Occipital lobe (tissue), 2 donors: ENCODE measurements around a stretch of chr16.

DNA sequence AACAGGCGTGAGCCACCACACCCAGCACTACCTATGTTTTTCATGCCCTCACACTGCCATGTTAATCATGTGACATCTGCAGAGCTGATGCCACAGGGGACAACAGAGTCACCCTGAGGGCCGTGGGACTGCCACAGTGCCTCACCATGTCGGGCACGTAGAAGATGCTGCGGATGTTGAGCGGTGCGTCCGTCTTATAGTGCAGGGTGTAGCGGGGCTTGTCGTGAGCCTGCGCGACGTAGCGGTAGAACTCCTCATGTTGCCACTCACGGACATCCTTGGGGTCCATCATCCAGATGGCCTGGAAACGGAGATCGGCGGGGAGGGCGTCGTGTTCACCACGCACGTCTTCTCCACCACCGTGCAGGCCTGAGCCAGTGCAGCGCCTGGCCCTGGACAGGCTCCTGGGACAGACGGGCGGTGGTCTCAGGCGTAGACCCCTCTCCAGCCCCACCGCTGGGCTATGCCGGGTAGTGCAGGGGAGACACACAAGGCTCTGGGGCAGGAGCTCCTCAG is 19.8 kb downstream of the DNASE1 start:
- RAMPAGE, long total RNA, result no peak

DNA sequence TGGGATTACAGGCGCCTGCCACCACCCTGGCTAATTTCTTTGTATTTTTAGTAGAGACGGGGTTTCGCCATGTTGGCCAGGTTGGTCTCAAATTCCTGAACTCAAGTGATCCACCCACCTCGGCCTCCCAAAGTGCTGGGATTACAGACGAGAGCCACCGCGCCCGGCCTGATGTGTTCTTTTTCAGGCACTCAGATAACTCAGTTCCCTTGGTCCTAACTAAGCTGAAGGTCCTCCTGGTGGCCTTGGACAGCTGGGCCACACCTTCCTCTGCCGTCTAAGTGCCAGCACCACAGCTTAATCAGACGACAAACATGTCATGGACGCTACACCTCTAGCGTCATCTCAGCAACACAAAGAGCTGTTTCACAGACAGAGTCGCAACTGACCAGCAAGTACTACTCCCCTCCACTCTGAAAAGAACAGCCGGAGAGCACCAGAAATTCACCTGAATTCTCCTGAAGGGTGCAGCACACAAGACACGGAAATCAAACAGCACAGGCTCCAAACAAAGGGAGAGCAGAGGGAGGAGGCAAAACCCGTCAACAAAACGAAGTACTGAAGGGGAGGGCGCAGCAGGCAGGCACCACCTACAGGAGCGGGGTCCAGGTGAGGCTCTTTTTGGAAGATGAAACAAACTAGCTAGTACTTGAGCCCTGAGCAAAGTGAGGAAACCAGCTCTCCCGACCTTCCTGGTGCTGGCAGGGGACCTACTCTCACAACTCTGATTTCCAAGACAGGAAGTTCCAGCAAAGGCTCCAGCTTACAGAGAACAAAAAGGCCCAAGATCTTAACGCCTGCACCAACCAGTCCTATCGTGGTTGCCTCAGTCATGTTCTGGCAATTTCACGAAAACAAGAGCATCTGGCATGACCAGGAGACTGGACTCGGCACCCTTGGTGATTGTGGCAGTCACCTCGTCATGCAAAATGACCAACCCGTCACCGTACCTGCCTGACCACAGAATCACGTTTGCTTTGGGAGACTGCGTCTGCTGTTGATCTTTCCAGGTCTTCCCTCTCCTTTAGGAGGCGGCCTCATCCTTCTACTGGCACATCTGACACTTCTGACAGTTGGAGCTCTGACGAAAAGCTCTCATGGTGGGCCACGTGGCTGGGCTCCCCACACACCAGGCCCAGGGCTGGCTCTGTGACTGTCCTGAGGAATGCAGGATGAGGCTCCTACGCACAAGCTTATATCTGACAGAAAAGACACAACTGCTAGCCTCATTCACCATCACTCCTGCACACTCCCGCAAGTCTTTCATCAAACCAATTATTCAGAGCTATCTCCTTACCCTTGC is 4.1 kb downstream of the TRAP1 start:
- RAMPAGE, long total RNA, result no peak

- RAMPAGE, long total RNA, result no peak
Measured at GRCh38 chr16:3722986-3723293, 5.6 kb upstream of the TRAP1 start.

DNA sequence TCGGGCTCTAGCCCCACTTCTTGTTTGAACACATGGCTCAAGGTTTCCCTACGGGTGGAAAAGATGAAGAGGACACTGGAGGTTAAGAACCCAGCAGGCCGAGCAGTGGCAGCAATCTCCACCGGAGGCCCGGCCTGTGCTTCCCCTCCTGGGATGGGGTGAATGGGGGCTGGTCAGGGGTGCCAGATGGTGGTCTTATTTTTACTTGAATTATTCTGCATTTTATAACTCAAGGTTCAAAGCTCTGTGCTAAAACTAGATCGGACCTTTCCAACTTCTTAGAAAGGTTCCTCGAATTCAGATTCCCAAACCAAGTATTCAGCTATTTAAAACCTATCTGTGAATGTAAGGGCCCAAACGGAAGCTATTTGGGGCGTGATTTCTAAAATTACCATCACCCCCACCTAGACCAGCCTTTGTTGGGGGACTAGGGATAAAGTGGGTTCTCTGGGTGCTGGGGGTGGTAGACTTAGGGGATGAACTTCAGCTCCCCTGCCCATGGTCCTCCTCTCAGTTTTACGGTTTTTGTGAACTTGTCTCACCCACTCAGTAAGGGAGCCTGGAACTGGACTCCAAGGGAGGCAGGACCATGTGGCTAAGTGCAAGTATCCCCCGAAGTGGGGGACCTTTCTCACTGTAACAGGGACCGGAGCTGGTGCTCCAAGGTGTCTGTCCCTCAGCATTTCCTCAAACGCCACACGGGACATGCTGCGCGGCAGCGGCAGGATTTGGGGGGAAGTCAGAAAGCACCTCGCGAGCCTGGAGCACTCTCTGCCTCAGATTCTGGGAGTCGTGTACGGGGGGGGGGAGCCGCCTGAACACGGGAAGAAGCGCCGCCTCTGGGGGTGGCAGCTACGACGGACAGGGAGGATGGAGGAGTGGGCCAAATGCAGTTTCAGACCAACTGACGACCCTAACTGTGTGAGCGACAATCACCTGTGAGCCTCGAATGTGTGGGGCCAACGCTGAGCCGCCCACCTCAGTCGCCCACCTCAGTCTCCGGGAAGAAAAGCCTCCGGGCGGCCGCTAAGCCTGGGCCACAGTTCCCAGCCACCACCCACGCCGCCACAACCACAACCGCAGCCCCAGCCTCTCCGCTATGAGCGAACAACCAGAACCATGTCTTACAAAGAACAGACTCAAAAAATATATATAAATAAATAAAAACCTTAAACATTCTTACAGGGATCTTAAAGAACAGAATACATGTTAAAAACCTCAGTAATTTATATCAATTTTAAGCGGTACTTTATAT is 8.5 kb upstream of the TRAP1 start:
- RAMPAGE, long total RNA, result no peak

- RAMPAGE, long total RNA, result no peak
Measured at GRCh38 chr16:3793112-3793785, 75.9 kb upstream of the TRAP1 start.

DNA sequence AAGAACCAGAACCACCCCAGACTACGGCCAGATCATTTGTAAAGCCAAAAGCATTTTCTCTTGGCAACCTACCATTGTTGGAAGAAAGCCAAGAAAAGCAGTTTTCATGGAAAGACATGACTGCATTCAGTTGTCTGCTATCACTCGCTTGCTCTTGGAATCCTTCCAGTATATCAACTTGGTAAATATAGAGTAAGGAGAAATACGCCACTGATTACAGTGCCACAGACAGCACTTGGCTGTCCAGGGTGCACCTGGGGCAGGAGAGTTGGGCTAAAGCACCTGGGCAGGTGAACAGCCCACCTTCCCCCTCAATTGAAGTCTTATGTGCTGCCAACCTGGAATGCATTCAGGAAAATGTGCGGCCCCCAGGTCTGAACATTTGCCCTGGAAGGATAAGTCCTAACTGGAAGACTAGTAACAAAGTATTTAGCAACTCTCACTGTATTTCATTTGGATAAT is 60.4 kb downstream of the CREBBP start:
- RAMPAGE, long total RNA, result no peak

GRCh38 chr16:3857315-3857893 is 23.1 kb downstream of the CREBBP start:
- RAMPAGE, long total RNA, result no peak

- RAMPAGE, long total RNA, result no peak
Measured at GRCh38 chr16:3864152-3864351, 16.5 kb downstream of the CREBBP start.

- RAMPAGE, long total RNA, result no peak
Measured at GRCh38 chr16:3959243-3959684, 78.8 kb upstream of the CREBBP start.

- RAMPAGE, long total RNA, result no peak
Measured at GRCh38 chr16:3992482-3992763, 111.9 kb upstream of the CREBBP start.

DNA sequence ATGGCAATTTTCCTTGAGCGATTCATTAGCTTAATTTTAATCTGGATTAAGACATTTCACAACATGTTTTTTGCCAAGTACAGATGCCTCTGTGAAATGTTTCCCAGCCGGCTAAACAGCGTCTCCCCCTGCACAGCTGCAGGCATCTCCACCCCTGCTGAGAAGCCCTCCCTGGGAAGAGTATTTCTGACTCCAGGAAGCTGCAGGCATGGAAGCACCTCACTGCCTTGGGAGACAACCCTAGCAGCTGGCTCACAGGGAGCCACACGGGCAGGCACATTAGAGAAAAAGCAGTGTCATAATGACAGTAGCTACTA is 117.3 kb downstream of the ADCY9 start:
- RAMPAGE, long total RNA, result no peak

- RAMPAGE, long total RNA, result no peak
Measured at GRCh38 chr16:4018432-4018797, 97.8 kb downstream of the ADCY9 start.

GRCh38 chr16:4019310-4019932 is 96.8 kb downstream of the ADCY9 start:
- RAMPAGE, long total RNA, result no peak

DNA sequence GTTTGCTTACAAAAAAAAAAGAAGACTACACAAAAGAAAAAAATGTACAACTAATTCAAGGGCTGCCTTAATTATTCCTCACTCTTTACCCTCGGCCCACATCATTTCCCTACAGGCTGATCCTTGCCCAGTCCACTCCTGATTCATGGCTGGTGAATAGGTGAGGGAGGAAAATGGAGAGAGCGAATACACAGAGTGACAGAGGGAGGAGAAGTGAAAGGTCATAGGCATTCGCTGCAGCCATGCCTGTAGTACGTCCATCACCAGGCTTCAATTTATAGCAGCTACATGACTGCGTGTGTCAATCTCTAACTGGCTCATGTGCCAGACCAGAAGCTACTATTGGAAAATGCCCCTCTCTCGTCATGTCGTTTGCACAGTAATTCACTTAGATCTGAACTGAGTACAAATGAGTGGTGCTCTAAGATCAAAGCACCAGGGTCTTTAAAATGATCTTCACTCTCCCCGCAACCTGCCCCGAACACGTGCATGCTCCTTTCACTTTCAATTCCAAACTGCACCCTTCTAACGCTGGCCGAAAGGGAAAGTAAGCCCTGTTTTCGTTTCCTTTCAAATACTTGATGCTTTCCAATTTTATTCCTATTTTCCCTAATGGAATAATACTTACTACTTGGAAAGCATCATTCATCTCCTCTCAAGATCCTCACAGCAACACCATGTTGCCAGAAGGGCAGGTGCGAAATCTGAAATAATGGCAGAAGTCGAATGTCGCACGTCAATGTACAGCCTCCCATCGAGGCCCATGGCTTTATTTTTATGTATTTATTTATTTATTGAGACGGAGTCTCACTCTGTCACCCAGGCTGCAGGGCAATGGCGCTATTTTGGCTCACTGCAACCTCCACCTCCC is 51.2 kb downstream of the ADCY9 start:
- RAMPAGE, long total RNA, result no peak

- RAMPAGE, long total RNA, result no peak
Measured at GRCh38 chr16:4115172-4116051, 830 bp downstream of the ADCY9 start.

DNA sequence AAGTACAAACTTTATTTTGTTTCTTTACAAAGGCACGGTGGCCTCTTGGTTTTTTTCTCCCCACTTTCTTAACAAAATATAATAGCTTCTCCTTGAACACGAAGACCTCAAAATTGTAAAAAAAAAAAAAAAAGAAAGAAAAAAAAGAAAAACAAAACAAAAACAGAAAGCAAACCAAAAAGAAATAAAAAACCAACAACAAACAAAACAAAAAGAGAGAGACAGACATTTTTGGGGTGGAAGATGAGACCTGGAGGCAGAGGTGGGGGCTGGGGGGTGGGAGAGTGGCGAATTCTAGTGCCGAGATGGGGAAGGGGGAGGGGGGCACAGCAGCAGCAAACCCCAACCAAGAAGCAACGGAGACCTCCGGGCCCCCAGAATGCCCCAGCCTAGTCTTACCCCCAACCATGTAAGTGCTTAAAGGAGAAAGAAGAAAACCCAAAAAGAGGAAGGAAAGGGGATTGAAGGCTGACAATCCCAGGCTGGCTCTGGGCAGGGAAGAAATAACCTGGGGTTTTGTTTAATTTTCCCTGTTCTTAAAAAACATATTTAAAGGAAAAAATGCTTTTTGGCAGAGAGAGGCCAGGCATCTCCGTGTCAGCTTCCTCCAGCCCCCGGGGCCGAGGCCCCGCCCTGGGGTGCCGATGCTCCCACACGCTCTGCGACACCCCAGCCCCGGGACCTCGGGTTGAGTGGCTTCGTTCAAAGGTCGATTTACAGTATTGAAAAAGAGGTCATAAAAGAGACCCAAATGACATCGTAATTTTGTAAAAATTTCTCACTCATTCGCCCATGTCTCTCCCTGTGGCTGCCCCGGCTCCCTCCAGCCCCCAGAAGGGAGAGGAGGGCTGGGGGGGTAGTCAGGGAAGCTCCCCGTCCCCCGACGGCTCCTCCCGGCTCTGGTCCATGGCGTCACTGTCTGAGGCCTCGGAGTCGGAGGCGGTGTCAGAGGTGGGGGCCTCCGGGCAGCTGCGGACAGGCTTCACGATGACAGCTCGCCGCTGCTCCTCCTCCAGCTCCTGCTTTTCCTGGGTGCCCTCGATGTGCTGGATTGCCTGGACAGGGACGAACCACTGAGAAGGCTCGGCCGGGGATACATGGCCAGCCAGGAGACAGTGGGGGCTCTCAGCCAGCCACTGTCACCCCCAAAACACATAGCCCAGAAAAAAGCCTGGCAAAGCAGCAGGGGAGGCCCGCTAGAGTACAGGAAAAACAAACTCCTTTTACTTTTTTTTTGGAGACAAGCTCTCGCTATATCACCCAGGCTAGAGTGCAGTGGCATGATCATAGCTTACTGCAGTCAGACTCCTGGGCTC is 15.2 kb downstream of the TFAP4 start:
- RAMPAGE, long total RNA, result no peak

GRCh38 chr16:4271197-4271497 is 1.7 kb downstream of the TFAP4 start:
- RAMPAGE, long total RNA, result no peak

GRCh38 chr16:4288254-4288960 is 15.6 kb upstream of the TFAP4 start:
- RAMPAGE, long total RNA, result no peak

DNA sequence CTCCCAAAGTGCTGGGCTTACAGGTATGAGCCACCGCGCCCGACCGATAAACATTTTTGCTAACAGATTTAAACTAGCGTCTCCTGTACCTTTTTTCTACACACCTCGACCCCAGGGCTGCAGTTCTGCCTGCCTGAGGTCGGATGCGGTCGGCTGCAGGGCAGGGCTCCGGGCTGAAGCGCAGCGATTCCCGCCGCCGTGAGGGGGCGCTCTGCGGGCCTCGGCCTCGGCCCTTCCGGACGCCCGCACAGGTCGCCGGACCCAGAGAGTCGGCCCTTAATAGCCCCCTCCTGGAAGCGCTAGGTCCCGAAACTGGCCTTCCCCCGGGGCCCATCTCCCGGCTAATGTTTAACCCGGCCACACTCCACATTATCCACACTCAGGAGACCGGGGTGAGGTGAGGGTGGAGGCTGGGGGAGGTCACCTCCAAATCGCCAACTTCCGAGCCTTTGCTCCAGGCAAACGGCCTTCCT is 2.0 kb upstream of the GLIS2 start:
- RAMPAGE, long total RNA, result no peak

DNA sequence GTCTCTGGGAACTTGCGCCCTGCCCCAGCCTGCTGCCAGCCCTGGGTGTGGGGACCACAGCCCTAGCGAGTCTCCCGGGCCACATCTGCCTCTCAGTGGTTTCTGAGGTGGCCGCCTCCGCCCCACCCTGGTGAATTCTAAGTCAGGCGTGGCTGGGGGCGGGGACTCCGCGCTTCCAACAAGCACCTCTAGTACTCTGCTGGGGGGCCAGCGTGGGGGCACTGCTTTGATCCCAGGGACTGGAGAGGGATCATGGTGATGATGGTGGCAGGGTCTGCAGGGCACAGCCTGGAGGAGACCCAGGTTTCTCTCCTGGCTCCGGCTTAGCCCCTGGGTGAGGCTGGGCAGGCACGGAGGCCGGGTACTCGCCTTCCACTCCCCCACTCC is 3.6 kb downstream of the GLIS2 start:
- RAMPAGE, long total RNA, result no peak